Amniotic epithelial cell (primary cell): ENCODE results near the genes GFRA1 and SHTN1.

GRCh38 chr10:114758274-114758916, 63.2 kb upstream of the FHIP2A start:
- RRBS = no CpG with 5 or more reads among the region's 1 CpG

- RRBS = no CpG with 5 or more reads among the region's 7 CpGs
Measured at GRCh38 chr10:114859095-114859716, 37.6 kb downstream of the FHIP2A start.

GRCh38 chr10:114874773-114875395, 53.3 kb downstream of the FHIP2A start:
- RRBS = no CpG with 5 or more reads among the region's 21 CpGs

- RRBS = no CpG with 5 or more reads among the region's 33 CpGs
Measured at GRCh38 chr10:115368120-115368788, 275.1 kb downstream of the ATRNL1 start.

DNA sequence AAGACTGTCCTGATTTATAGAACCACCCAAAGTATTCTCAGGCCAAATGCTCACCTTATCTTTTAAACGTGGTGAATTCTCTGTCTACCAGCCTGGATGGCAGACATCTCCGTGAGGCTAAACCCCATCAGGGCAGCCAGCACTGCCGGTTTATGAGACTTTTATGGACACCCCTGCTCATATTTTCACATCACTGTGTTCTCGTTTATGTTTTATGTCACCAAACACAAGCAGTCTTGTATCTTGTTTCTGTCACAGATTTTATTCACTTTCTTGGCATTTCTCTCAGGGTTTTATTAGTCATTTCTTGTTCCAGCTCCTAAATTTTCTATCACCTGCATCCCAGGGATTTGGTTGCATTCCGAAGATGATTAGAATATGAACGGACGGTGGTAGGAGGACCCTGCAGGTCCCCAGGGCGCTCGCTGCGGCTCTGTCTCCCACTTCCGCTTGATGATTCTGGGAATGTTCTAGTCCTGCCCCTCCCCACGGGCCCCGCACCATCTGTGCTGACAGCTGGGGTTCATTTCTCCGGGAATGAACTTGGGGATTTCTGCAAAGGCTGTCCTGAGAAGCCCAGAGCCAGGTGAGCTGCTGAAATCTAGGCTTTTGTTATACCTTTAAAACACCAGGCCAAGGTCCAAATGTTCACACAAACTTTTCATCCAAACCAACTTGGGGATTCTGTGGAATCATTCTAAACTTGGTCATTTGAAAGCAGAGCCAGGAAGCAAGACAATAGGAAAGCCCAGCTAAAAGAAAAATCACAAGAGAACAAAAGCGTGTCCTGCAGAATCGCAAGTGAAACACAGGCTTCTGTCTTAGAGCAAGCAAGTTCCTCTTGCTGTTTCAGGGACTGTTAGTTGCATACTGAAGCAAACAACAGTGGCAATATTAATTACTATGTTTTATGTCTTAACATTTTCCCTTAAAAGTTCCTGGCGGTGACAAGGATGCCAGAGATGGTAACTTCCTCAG, 217.5 kb downstream of the GFRA1 start:
- RRBS = no CpG with 5 or more reads among the region's 17 CpGs

DNA sequence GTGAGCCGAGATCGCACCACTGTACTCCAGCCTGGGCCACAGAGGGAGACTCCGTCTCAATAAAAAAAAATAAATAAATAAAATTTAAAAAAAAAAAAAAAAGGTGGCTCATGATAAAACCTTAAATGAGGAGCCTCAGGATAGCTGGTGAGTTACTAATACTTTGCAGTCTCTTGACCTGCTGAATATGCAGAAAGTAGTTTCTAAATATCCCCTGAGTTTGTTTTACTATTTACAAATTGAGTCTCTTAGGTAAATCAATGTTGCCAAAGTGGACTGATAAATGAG, 79.1 kb downstream of the GFRA1 start:
- RRBS = no CpG with 5 or more reads among the region's 3 CpGs

DNA sequence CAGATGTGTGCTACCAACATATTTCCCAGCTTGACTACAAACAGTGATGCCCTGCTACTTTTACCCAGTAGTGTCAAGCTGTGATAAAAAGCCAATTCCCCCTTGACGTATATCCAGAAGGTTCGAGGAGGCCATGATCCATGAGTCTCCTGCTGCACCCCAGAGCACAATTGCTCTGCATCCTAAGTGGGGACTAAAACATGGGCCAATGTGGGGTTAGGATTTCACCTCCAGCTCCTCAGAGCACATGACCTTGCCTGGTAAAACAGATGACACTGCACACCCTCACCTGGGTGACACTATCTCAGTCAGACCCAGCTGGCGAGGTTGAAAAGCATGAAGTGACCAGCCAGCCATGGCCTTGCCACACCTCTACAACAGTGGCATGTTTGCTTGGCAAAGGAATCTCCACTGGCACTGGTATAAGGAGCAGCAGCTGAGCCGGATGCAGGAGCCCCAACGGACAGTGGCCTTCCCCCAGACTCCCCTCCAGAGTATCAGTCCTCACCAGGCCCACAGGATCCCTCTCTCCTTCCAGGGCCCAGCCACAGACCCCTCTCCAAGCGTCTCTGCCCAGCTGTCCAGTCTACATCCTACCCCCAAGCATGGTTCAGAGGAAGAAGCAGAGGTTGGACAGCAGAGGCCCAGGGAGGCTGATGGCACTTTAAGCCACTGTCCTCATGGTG, 62.0 kb downstream of the GFRA1 start:
- RRBS = no CpG with 5 or more reads among the region's 6 CpGs

GRCh38 chr10:116271837-116272488, 1.0 kb downstream of the GFRA1 start:
- RRBS = 1% methylated on average over 23 of the region's 50 CpGs

DNA sequence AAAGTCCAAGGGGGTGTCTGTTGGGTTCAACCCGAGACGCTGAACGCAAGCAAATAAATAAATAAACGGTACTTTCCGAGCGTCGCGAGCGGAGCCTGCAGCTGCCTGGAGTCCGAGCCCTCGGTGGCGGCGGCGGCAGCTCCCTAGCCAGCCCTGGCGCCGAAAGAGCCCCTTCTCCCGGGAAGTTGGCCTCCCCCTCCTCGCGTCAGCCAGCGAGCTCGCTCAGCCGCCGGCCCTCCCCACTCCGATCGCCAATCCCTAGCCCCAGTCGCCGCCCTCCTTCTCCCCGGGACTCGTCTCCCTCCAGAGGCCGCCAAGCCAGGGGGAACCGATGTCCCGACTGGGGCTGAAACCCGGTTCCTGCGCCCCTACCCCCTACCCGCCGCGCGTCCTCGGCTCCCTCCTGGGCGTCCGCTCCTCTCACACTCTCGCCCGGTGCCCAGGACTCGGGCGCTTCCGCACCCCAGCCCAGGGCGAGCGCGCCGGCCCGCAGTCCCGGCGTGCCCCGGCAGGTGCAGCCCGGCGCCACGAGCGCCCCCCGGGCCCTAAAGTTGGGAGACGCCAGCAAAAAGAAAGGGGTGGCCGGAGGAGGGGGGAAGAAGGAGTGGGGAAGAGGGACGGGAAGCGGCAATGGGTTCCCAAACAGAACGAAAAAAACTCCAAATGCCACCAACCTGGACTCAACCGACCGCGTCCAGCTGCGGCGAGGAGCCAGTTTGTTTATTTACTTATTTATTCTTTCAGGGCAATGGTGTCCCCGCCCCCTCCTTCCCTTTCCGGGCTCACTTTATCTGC, at the start of gene GFRA1:
GFRA1 (minus strand) TSS at position 718 of the 795 bp plus-strand sequence.
- RRBS = 3% methylated on average over 35 of the region's 71 CpGs

GRCh38 chr10:116756115-116756801, 13.9 kb upstream of the HSPA12A start:
- RRBS = no CpG with 5 or more reads among the region's 9 CpGs

- RRBS = no CpG with 5 or more reads among the region's 16 CpGs
Measured at GRCh38 chr10:116771082-116771792, 28.9 kb upstream of the HSPA12A start.

- RRBS = no CpG with 5 or more reads among the region's 5 CpGs
Measured at GRCh38 chr10:116829991-116830548, 19.2 kb upstream of the ENO4 start.

GRCh38 chr10:116848881-116849342, 387 bp upstream of the ENO4 start:
- RRBS = 2% methylated on average over 7 of the region's 29 CpGs

DNA sequence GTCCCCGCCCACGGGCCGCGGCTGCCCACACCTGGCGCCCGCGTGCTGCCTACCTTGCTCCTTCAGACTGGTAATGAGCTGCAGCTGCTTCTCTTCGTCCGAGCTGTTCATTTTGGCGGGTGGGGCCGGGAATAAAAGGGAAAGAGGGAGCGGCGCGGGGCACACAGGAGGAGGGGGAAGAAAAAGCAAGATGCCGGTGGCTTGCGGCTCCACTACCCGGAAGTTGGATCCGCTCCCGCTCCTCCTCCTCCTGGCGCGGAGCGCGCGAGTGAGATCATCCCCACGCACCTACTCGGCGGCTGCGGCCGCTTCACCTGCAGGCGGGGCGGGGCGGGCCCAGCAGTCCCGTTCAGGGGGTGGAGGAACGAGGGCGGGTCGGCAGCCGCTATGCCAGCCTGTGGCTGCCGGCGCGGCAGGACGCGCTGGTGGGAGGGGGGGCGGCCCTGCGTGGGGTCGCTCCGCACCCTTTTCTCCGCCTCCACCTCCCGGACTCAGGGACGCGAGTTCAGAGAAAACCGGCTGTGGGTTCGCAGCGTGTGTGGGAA, at the start of gene SHTN1:
SHTN1 (minus strand) TSS at position 219 of the 545 bp plus-strand sequence.
- RRBS = 1% methylated on average over 17 of the region's 53 CpGs

DNA sequence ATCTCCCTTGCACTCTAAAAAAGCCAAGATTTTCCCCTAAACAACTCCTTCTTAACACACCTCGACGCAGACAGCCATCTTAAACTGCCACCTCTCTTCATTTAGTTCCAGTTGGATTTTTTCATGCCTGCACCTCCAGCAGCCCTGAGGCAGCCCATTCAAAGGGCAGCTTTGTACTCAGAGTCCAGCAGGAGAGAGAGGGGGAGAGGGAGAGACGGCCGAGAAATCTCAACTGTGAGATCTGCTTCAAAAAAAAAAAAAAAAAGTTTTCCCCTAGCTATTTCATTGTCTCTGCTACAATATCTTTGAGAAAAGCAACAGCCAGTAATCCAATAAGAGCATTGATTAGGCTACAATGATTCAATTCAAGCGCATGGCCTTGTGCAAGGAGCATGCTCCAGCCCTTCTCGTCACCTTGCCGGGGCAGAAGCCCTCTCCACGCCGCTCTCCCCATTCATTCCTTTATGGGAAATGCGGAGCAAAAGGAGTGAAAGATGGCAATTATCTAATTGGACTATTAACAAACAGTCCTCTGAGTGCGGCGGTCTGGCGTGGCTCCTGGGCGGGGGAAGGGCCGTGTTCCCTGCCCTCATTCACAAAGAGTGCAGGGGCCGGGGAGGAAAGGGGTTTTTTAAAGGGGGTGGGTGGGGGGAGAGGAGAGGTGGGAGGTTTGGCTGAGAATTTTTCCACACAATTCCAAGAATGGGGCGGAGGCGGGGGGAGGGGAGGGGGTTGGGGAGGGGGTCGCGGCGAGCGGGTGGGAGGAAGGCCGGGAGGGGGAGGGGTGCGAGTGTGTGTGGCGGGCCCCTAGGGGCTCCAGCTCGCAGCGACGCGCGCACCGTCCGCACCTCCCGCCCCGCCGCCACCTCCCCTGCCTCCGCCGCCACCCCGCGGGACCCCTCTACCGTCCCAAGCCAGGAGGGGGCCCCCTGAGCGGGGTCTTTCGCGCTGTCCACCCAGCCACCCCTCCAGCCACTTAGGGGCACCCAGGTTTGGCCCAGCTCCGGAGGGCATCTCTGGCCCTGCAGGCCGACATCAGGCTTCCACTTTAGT, 1.2 kb upstream of the VAX1 start:
- RRBS = no CpG with 5 or more reads among the region's 45 CpGs

- RRBS = 2% methylated on average over 6 of the region's 58 CpGs
Measured at GRCh38 chr10:117535179-117535945, 7.2 kb upstream of the EMX2 start.

GRCh38 chr10:117549805-117550393, 7.4 kb downstream of the EMX2 start:
- RRBS = no CpG with 5 or more reads among the region's 5 CpGs

- RRBS = no CpG with 5 or more reads among the region's 10 CpGs
Measured at GRCh38 chr10:118021808-118022935, 24.6 kb downstream of the RAB11FIP2 start.

- RRBS = no CpG with 5 or more reads among the region's 9 CpGs
Measured at GRCh38 chr10:118459631-118460035, 117.5 kb upstream of the FAM204A start.